Mammary microvascular endothelial cell (primary cell): ENCODE data around the gene PPIAL4D.

DNA sequence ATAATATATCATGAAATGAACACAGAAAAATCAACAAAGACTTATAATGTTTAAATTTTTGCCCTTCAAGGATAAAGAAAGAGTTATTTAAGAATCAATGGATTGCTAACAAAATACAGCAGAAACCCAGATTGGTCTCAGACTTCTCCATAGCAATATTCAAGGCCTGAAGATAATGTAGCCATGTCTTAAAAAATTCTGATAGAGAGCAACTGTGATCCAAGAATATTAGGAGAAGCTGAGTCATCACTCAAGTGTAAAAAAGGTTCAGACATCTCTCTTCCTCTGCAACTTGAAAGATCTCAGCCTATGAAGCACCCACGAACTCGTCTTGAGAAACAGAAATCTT, 85.3 kb downstream of the SRGAP2B start:
- RAMPAGE, long total RNA: no peak

- RAMPAGE, long total RNA: no peak
Measured at GRCh38 chr1:145041687-145041910, 53.5 kb downstream of the SRGAP2B start.

GRCh38 chr1:145094516-145095207, 466 bp downstream of the SRGAP2B start:
- RAMPAGE, long total RNA: no peak

- RAMPAGE, long total RNA: no peak
Measured at GRCh38 chr1:145160970-145161357, 65.2 kb downstream of the FAM72D start.

DNA sequence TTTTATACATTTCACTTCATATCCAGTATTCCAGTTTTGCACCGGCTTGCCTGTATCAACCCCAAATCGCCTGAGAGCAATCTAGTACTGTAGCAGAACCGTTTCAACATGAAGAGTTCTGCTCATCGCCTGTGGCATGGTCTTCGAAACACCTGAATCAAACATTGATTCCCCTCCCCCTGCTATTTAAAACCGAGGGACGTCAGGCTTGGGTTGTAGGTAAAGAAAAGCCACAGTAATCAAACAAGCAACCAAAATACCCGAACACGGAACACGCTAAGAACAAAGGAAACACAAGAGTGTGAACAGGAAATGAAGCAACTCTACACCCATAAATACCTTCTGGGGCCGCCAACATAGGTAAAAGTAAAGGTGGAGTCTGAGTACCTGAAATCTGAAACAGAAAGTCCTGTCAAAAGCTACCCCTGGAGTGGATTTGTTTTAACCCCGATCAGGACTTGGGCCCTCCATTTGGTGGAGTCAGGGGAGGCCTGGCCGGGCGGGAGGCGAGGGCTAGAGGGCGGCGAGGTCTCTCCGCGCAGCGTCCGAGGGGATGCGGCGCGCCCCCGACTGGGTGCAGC, 27.5 kb downstream of the PPIAL4D start:
- RAMPAGE, long total RNA: no peak

DNA sequence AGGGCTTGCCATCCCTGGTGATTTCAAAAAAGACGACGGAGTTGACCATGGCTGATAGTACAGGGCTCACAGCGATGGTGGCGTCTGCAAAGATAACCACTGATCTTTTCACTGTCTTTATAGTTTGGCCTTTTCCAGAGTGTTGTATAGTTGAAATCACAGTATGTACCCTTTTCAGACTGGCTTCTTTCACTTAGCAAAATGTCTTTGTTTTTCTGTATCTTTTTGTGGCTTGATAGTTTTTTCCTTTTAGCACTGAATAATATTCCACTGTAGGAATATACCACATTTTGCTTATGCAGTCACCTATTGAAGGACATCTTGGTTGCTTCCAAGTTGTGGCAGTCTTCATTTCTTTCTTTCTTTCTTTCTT, at the start of gene PPIAL4D:
PPIAL4D (minus strand) TSS at position 99 of the 373 bp plus-strand sequence.
- RAMPAGE, long total RNA: no peak

GRCh38 chr1:145424484-145424984, 869 bp downstream of the NBPF20 start:
- RAMPAGE, long total RNA: no peak

- RAMPAGE, long total RNA: no peak
Measured at GRCh38 chr1:145788694-145789230, 35.1 kb downstream of the RNF115 start.

DNA sequence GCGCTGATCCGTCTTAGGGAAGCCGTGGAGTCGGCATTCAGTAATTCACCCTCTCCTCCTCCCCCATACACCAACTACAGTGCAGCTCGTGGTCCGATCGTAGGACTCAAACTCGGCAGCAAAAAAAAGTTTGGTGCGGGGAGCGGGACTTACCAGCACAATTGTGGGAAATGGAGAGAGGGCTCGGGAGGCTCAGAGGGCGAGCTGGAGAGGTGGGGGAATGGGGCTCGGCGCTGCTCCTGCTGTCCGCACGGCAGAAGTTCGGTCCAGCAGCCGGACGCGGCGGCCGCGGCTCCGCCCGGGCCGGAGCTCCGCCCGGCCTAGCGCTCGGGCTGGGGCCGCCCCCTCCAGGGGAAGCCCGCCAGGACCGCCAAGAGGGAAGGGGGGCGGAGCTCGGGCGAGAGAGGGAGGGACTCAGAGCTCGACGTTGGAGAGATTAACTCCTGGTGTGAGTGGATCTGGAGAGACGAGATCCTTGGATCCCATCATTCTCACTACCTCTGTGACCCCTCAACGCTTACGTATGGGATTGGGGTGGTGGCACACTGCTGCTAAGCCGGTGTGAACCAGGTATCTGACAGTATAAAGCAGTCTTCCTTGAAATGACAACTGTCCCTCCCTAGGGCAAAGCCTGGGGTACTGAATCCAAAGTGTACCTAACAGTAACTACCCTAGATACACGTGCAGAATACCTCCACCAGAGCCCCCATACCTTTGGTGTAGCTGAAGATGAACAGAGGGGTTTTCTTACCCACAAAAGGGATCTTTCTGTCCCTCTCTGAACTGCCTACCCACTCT, 830 bp upstream of the PIAS3 start:
- RAMPAGE, long total RNA: no peak

- RAMPAGE, long total RNA: no peak
Measured at GRCh38 chr1:145879698-145880208, 5.9 kb downstream of the ANKRD35 start.

DNA sequence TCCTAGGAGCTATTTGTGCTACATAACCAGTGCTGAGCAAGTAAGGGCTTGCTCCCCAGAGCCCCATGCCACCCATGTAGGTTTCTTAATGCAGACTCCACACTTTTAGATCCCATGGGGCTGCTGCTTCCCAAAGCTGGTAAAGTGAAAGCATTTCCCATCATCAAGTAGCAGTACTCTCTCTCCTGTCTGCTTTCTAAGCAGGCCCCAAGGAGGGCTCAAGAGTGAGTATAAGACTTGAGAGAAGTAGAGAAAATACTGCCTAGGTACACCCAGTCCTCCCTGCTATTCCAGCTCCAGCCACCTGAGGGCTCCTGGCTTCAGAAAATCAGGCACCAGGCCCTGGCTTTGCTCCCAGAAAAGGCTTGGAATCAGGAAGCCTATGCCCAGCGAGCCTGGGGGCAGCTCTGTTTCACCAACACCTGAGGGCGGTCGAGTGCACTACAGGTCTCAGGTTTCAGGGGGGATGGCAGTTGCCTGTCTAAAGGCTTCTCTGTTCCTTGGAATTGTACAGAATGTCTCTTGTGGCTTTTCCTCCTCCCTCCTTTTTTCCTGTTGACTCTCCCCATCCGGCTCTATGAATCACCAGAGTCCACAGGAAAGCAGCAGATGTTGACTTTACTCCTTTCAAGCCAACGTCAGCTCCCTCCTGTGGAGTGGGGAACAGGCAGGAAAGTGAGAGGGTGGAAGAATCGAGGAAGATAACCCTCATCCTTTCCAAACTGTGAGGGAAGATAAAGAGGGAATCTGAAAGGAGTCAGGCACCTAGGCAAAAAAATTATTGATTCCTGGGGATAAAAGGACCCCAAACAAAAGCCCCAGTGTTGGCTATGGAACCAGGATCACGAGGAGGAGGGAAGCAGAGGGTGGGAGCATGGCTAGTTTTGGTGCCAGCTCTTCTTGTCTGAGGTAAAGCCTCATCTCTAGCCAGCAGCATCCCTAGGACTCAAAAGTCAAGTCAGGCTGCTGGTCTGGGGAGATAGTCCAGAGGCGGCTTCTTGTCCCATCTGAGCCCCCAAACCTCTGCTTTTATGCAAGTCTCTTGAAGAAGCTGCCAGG, 6.4 kb upstream of the ANKRD35 start:
- RAMPAGE, long total RNA: no peak

GRCh38 chr1:146016295-146016687, 5.2 kb downstream of the HJV start:
- RAMPAGE, long total RNA: no peak

DNA sequence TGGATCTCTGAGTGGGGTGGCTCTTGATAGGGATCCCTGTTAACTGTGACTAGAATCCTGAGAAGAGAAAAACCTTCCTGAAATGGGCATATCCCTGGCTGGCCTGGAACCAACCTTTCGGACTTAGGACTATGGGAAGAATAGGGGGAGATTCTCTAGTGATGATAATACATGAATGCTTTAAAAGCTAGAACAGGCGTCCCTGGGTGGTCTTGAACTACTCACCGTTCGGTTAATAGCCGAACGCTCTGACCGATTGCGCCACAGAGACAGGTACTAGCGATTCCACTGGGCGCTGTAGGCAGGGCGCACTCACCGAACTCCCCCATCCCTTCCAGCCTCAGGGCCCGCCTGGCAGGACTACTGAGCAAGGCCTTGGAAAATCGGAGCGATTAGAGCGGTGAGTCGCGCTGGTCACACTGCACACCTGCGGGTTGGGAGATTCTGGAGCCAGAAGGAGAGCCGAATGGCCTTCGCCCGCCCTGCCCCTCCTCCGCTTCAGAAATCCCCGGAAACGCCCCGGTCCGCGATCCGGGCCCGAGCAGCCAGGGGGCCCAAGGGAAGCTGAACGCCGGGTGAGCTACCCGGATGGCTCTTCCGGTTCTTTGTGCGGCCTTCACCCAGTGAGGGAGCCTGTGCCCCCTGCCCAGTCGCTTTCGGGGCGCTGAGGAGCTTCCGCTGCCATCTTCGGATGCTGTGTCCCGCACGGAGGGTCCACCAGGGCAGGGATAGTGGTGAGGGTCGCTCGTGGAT, 142.0 kb upstream of the PPIAL4H start:
- RAMPAGE, long total RNA: no peak

- RAMPAGE, long total RNA: no peak
Measured at GRCh38 chr1:147215250-147215681, 9.9 kb downstream of the FMO5 start.

DNA sequence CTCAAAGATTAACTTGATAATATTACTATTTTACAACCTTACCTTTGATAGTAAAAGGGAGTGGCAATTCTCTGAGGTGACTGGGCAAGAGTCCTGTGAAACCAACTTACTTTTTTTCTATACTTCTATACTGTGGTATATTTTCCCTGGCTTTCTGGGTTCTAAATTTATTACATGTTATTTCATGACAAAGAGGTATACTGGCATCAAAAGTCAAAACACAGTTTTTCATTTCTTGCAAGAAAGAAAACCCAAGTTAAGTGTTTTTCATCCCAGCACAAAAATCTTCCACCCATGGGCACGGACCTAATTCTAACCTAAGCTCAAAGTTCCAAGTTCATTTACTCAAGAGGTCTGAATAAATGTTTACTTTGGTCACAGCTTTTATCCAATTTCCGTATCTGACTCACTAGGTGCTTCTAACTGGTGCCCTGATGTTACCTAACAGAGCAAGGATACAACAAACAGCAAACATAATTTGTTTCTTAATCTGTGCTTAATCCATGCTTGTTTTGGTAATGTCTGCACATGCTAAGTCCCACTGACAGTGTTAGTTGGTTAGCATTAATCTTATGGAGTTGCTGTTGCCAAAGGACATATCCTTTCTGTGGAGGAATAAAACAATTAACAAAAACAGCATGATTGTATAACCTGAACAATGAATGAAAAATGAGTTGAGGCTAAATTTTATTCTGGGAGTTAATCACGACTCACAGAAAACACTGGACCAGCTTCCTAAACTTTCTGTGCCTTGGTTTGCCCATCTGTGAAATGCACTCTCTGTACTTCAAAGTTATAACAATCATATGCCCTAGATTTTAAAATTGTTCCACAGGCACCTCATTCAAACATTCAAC, 4.3 kb upstream of the CHD1L start:
- RAMPAGE, long total RNA: no peak

DNA sequence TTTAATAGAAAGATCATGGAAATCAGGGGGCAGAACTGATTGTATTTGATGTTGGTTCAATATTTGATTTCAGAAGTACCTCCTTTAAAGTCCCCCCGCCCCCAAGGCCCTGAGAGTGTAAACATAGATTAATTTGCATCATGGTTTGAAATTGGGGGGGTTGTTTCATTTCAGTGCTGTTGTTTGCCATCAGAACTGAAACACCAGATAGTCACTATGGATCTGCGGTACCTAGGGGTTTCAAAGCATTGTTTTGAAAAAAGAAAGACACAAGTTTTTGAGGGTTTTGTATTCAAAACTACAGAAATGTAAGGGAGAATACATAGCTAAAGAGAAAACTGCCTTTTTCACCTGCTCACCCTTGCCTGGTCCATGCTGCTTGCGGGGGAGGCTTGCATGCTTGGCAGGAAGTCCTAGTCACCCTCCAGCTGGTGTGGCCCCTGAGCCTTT, 59.3 kb downstream of the ACP6 start:
- RAMPAGE, long total RNA: no peak

GRCh38 chr1:147738756-147739107, 21.7 kb downstream of the GJA5 start:
- RAMPAGE, long total RNA: no peak

- RAMPAGE, long total RNA: no peak
Measured at GRCh38 chr1:148302614-148302947, 150.5 kb upstream of the NBPF11 start.

DNA sequence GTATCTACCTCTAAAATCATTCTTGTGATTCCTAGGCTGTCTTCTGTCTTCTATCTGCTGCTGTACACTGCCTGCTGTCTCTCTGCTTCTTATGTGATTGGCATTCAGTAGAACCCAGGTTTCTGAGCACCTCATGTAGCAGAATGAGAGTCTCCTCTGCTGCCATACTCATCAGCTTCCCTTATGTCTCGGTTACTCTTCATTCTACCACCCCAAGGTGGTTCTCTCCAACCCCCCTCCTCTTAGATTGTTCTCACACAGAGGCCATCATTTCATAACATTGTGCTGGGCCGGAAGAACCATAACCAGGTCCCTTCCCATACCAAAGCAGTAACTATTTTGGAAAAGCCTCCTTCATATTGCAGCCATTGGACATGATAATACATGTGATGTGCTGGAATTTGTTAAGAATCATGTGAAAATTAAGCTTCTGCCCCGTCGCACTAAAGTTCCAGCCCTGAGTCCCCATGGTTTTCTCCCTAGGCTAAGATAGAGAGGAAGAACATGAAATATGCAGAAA, 54.9 kb downstream of the PPIAL4G start:
- RAMPAGE, long total RNA: no peak

DNA sequence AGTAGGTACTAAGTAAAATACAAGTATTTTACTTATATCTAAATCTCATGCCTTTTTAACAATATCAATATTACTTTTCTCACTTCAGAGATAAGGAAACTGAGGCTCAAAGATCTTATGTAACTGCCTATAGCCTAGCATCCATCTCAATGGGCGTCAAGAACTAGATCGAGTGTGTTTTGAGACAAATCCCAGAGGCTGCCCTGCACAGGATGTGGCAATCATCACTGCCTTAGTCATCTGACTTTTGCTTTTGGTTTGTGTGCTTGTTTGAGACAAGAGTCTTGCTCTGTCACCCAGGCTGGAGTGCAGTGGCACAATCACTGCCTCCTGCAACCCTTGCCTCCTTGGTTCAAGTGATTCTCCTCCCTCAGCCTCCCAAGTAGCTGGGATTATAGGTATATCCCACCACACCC, 57.1 kb upstream of the NBPF9 start:
- RAMPAGE, long total RNA: no peak